ENCODE measurements around the genes CYP4B1 and CDKN2C.

DNA sequence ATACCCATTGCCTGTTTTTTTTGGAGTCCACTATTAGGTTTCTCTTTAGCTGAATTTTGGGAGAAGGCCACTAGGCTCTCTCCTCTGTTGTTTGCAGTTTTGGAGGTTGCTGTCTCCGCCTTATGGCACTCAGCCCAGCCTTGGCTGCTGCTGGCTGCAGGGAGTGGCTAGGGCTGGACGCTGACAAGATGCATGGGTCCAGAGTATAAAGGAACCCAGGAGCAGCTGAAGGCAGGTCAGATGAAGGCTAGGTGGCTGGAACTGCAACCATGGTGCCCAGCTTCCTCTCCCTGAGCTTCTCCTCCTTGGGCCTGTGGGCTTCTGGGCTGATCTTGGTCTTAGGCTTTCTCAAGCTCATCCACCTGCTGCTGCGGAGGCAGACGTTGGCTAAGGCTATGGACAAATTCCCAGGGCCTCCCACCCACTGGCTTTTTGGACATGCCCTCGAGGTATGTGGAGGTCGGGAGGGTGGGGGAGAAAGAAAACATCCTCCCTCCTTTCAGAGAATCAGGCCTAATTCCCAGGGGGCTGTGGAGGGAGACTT, at the start of gene CYP4B1:
Gene CYP4B1, plus strand, starts transcription at position 234 of the 544 bp plus-strand sequence.
- PRO-cap = unidirectional peak, plus-strand start at position 234 of the sequence
- RAMPAGE, long total RNA = start-site peak on the plus strand centred at position 273 of the sequence, 87 bp wide, 930 reads

DNA sequence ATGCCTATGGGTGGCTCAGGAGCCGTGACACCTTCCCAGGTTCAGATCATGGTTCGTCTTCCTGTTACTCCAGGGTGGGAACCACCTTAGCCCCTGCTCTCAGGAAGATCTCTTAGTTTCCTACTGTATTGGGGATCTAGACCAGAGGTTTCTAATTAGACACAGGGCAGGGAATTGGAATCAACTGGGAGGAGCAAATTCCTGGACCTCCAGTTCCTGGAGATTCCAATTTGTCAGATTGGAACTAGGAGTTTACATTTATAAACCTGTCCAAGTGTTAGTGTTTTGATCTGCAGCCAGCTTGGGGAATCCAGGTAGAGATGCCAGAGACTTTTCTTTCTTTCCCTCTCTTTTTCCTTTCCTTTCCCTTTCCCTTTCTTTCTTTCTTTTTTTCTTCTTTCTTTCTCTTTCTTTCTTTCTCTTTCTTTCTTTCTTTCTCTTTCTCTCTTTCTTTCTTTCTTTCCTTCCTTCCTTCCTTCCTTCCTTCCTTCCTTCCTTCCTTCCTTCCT, 987 bp downstream of the CYP4B1 start:
- PRO-cap = no peak
- RAMPAGE, long total RNA = no peak

- PRO-cap = no peak
- RAMPAGE, long total RNA = no peak
Observed at GRCh38 chr1:46801269-46801840, 2.5 kb downstream of the CYP4B1 start.

- PRO-cap = no peak
- RAMPAGE, long total RNA = no peak
Observed at GRCh38 chr1:46810640-46811366, 12.0 kb downstream of the CYP4B1 start.

- PRO-cap = no peak
- RAMPAGE, long total RNA = start-site peak on the plus strand at chr1:46900222-46900445, 15 reads
Observed at GRCh38 chr1:46900093-46900542, 41.2 kb downstream of the CYP4A11 start.

GRCh38 chr1:47697508-47698704, 260.1 kb downstream of the FOXD2 start:
- PRO-cap = no peak
- RAMPAGE, long total RNA = no peak

DNA sequence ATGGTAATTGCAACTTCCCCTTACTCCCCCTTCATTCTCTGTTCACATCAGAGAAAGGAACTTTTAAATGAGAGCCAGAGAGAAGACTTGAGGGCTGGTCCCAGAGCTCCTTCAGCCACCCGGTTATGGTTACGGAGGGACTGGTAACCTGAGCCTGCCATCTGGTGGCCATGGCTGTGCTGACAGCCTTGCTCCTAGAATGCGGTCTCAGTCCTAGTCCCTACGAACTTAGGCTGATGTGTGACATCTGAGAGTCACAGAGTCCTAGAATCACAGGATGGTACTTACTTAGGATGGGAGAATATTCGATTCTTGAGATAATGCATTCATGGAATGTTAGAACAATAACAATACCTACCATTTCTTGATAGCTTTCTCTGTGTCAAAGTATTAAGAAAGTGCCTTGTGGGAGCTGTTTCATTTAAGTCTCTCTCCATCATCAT, 270.9 kb downstream of the TRABD2B start:
- PRO-cap = no peak
- RAMPAGE, long total RNA = no peak

GRCh38 chr1:47817617-47818297, 179.4 kb downstream of the TRABD2B start:
- PRO-cap = no peak
- RAMPAGE, long total RNA = no peak

- PRO-cap = no peak
- RAMPAGE, long total RNA = no peak
Observed at GRCh38 chr1:47831474-47832060, 165.6 kb downstream of the TRABD2B start.

DNA sequence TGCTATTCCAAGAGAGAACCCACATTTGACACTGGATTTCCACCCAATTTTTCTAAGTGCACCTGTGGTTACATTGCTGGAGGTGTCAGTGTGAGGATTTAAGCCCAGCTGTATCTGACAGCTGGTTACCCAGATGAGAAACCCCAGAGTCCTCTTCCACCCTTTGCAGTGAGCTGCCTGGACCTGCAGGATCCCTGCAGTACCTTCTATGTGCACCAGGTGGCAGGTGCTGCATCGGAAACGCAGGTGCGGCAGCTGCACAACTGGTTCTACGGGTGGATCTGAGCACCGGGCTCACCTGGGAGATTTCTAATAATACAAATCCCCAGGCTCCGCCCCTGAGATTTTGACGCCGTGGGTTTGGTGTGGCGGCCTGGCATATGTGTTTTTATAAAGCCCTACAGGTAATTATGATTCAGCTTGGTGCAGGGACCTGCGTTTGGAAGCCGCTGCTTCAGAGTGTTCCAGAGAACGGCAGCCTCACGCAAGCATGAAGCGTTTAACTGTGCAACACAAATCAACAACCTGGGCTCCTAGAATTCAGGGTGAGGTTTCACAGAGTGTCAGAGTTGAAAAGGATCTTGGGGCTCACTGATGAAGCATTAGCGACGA, 96.6 kb upstream of the TRABD2B start:
- PRO-cap = no peak
- RAMPAGE, long total RNA = no peak

DNA sequence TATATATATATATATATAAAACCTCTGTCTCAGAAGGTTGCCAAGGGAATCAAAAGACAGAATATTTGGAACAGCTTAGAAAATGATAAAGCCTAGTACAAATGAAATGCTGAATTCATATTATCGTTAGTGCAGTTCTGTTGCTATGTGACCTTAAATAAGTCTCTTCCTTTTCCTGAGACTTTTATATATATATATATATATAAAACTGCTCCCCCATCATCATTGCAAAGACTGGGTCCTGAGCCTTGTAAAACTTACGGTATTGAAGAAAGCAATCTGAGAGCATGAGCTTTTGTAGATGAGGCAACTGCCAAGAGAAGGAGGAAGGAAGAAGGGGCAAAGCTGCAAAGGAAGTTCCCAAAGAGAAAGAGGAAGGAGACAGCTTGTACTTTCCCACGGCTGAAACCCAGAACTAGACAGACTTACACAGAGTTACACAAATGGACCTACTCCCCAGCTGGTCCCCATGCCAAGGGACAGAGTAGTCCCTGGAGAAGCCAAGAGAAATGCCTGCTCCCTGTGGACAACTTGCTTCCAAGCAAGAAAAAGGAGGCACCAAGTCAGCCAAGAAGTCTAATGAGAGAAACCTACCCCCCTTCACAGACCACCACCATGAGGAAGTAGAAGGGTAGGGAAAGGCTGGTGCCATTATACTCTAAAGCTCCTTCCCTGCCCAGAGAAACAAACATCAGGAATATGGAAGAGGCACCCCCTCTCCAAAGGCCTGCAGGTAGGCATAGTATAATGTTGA, 22.6 kb downstream of the SLC5A9 start:
- PRO-cap = no peak
- RAMPAGE, long total RNA = no peak

DNA sequence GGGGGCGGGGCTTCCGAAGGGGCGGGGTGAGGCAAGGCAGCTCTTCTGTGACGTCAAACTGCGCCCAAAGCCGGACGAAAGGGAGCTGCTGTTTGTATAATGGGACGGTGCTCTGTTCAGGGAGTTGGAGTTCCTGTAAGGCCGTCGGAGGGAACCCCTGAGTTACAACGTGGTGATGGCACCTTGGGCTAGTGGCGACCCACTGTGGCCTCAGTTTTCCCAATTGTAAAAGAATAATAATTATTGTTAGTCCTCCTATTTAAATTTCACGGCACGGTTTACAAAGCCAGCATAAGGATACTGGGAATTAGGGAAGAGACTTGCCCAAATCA, 285 bp upstream of the SPATA6 start:
- PRO-cap = bidirectional peak, plus-strand start at position 67 of the sequence, minus-strand start outside the sequence
- RAMPAGE, long total RNA = no peak

GRCh38 chr1:50109342-50110121, 812 bp downstream of the ELAVL4 start:
- PRO-cap = no peak
- RAMPAGE, long total RNA = start-site peak on the plus strand at chr1:50109791-50109887, 9 reads

- PRO-cap = no peak
- RAMPAGE, long total RNA = no peak
Observed at GRCh38 chr1:50110576-50111436, 2.1 kb downstream of the ELAVL4 start.

GRCh38 chr1:50525305-50525678, 102.0 kb upstream of the DMRTA2 start:
- PRO-cap = no peak
- RAMPAGE, long total RNA = no peak

- PRO-cap = no peak
- RAMPAGE, long total RNA = no peak
Observed at GRCh38 chr1:50933170-50933837, 26.8 kb downstream of the FAF1 start.

DNA sequence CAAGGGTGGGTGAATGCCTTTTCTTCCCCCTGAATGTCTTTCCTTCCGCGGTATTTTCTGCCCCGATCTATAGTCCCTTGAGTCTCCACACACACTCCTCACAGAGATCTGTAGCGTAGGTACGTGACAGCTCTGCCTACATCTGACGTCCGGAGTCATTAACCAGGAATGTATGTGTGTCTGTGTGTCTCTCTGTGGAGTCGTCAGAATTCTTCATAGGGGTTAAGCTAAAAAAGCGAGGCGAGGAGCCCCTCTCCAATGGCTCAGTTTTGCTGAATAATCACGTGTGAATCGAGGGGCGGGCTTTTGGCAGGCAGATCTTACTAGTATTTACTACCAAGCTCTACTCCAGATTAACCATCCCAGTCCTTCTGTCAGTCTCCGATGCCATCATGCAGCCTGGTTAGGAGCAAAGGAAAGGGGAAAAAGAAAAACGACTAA, at the start of gene CDKN2C:
Gene CDKN2C, plus strand, starts transcription at position 351 of the 441 bp plus-strand sequence.
- PRO-cap = bidirectional peak, plus-strand start at position 365 of the sequence, minus-strand start at position 205 of the sequence
- RAMPAGE, long total RNA = start-site peak on the plus strand centred at position 361 of the sequence, 11 bp wide, 47 reads

DNA sequence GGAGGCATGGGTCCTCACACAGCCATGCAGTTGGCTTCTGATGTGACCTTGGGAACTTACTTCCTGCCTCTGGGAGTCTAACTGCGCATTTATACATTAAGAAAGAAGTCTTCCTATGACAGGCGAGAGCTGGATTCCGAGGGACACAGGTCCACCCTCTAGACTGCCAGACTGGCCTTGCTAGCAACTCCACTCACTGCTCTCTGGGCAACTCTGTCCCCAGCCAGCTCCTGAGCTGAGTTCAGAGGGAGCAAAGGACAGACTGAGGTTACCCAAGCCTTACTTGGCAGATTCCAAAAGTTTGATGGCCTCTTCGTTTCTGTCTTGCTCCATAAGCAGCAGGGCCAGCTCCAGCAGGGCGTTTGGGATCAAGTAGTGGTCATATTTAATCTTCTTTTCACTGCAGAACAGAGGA, 41.8 kb downstream of the TTC39A start:
- PRO-cap = no peak
- RAMPAGE, long total RNA = start-site peak on the minus strand centred at position 326 of the sequence, 181 bp wide, 7 reads

- PRO-cap = no peak
- RAMPAGE, long total RNA = start-site peak on the minus strand at chr1:51345032-51345089, 6 reads
Observed at GRCh38 chr1:51344257-51345482, 14.3 kb upstream of the TTC39A start.

DNA sequence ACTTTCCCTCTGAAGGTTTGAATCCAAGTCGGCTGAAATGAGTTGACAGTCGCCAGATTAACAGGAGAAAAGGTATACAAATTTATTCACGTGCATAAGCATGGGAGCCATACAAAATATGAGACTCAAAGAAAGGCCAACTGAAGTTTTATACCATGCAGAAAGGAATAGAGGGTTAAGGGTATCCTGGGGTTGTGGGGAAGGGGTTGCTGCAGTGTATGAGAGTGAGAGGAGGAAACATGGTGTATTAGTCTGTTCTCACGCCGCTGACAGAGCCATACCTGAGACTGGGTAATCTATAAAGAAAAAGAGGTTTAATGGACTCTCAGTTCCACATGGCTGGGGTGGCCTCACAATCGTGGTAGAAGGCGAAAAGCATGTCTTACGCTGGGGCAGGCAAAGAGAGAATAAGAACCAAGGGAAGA, 17.6 kb downstream of the OSBPL9 start:
- PRO-cap = no peak
- RAMPAGE, long total RNA = start-site peak on the plus strand centred at position 287 of the sequence, 91 bp wide, 7 reads

Measured in vagina (tissue), 1 donor.